ENCODE measurements around a stretch of chr17.

DNA sequence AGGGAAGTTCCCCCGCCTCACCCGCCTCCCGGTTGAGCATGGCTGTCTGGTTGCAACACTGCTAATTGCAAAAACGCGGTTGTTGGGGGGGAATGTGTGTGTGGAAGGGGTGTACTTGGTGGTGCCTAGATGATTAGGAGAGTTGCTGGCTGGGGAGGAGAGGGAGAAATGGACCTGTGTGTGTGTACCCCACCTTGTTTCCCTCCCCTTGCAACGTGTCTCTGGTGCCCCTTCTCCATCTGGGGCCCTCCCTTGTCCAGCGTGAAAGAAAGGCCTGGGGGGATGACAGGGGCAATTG is 781 bp downstream of the THRA start:
- PRO-cap = no peak
- RRBS, 2 experiments = 8 to 10% methylated on average over 2 to 3 of the region's 7 CpGs

- PRO-cap = no peak
- RRBS, 2 experiments = no CpG with 5 or more reads among the region's 18 CpGs
Observed at GRCh38 chr17:40068672-40069777, 6.3 kb downstream of the THRA start.

- PRO-cap = no peak
- RRBS, 2 experiments = no CpG with 5 or more reads among the region's 13 CpGs
Observed at GRCh38 chr17:40069778-40070619, 7.2 kb downstream of the THRA start.

DNA sequence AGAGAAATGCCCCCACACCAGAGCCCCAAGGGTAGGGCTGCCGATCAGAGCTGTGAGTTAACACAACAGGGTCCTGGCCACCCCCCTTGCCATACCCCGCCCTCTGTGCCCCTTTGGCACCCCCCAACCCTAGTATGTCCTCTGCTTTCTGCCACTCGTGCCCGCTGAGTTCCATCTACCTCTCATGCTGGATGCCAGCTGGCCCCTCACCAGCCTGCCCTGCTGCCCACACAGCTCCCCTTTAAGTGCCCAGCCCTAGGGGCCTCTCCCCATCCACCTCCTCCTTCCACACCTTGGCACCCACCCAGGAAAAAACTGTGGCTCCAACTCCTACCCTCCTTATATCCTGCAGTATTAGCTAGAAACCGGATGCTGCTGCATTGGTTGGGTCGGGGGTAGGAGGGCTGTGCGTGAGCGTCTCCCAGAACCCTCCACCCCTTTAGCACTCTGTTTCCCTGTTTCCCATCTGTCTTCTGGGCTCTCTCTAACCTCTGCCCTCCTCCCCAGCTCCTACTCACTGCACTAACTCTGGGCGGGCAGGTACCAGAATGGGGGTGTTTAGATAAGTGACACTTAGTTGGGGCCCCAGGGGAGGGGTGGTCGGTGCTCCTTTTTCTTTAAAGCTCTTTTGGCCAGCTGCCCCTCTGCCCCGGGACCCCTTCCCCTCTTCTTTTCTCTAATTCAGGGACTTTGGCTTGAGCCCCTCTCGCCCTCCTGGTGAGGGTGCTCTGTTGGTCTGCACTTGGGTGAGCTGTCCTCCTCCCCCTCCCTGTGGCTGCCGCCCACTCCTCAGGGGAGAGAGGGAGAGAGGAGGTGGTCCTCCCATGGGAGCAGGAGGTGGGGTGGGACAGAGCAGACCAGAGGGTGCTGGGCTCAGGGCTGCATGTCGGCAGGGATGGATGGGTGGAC is 10.0 kb downstream of the NR1D1 start:
- PRO-cap = no peak
- RRBS, 2 experiments = no CpG with 5 or more reads among the region's 14 CpGs

GRCh38 chr17:40123988-40124218 is 2.1 kb downstream of the MSL1 start:
- PRO-cap = no peak
- RRBS, 2 experiments = no CpG with 5 or more reads among the region's 3 CpGs

- PRO-cap = no peak
- RRBS, 2 experiments = no CpG with 5 or more reads among the region's 8 CpGs
Observed at GRCh38 chr17:40124219-40124843, 2.6 kb downstream of the MSL1 start.

DNA sequence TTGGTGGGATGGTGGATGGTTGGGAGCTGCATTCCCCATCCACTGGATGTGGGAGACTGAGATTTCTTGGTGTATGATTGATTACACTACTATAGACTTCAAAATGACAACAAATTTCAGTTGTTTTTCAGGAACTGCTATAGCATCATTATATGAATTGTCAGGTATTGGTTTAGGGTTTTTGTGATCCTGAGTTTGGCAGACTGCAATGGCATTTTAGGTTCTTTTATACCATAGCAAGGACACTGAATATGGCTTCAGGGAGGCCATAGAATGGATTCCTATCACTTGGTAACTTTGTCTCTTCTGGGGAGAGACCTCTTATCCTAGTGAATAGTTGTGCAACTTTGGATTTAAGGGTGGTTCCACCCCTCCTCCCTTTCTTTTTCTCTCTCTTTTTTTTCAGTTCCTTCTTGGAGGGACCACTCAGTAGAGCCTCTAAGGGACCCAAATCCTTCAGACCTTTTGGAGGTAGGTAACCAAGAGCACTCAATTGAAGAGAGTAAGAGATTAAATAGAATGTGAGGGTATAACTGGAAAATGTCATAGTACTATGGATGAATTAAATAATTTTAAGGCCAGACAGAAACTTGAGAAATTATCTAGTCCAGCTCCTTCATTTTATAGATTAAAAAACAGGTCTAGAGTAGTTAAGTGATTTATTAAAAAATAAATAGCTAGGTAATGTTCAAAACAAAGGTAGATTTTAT is 8.6 kb upstream of the CASC3 start:
- PRO-cap = no peak

DNA sequence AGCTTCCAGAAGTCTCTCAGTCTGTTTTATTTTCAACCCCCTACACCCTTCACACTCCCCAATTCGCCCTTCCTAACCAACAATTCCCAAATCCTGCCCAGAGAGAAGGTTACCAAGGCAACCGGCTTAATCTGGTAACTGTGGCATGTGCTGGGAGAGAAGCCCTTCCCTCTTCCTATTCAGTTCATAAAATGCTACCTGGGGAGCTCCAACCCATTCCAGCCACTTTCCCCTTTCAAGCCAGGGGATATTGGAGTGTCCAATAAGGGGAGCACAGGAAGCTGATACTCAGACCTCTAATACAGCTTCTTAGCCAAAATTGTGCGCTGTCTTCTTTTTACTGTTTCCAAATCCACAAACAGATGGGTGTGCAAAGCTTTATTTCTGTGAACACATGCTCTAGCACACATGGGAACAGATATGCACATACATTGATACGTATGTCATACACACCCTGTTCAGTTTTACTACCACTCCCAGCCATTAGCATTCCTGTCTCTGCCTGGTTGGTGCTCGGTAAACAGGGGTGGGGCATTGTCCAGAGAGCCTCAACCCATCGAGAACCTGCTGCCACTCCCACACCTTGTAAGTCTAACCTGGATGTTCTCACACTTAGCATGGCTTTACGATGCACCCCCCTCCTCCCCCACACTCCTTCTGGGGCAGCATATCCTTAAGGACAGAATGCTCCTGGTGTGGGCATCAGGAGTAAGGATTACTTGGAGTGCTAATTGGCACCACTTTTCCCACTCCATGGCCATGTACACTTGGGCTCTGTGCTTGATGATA is 1.1 kb upstream of the RAPGEFL1 start:
- PRO-cap = no peak
- RRBS, 2 experiments = no CpG with 5 or more reads among the region's 7 CpGs

- PRO-cap = no peak
- RRBS, 2 experiments = no CpG with 5 or more reads among the region's 4 CpGs
Observed at GRCh38 chr17:40179668-40180001, 2.4 kb downstream of the RAPGEFL1 start.

- PRO-cap = no peak
- RRBS, 2 experiments = no CpG with 5 or more reads among the region's 3 CpGs
Observed at GRCh38 chr17:40203137-40203463, 16.0 kb upstream of the WIPF2 start.

GRCh38 chr17:40290798-40291730 is 3.4 kb downstream of the CDC6 start:
- PRO-cap = no peak
- RRBS, 2 experiments = no CpG with 5 or more reads among the region's 5 CpGs

DNA sequence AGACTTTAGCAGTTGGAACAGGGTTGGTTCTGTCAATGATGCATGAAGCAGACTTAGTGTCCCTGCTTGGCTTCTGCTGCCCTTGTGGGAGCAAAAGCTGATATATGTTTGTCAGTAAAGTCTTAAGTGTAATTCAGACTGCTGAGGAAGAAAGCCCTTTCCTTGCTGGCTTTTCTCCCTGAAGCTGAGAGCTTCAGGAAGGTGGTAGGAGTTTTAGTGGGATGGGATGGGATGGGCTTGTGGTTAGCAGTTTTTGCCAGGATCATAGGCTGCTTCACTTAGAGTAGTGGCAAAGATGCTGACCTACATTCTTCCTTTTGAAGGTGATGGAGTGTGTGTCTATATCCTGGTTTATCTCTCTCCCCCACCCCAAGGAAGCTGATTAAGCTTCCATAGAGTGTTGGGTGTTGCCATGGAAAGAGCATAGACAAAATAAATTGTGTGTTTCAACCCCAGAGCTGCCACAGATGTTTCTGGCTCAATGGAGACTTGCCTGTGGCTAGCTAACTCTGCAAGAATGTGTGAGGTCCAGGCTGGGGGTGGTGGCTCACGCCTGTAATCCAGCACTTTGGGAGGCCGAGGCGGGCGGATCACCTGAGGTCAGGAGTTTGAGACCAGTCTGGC is 4.7 kb upstream of the RARA start:
- PRO-cap = no peak
- RRBS, 2 experiments = no CpG with 5 or more reads among the region's 4 CpGs

DNA sequence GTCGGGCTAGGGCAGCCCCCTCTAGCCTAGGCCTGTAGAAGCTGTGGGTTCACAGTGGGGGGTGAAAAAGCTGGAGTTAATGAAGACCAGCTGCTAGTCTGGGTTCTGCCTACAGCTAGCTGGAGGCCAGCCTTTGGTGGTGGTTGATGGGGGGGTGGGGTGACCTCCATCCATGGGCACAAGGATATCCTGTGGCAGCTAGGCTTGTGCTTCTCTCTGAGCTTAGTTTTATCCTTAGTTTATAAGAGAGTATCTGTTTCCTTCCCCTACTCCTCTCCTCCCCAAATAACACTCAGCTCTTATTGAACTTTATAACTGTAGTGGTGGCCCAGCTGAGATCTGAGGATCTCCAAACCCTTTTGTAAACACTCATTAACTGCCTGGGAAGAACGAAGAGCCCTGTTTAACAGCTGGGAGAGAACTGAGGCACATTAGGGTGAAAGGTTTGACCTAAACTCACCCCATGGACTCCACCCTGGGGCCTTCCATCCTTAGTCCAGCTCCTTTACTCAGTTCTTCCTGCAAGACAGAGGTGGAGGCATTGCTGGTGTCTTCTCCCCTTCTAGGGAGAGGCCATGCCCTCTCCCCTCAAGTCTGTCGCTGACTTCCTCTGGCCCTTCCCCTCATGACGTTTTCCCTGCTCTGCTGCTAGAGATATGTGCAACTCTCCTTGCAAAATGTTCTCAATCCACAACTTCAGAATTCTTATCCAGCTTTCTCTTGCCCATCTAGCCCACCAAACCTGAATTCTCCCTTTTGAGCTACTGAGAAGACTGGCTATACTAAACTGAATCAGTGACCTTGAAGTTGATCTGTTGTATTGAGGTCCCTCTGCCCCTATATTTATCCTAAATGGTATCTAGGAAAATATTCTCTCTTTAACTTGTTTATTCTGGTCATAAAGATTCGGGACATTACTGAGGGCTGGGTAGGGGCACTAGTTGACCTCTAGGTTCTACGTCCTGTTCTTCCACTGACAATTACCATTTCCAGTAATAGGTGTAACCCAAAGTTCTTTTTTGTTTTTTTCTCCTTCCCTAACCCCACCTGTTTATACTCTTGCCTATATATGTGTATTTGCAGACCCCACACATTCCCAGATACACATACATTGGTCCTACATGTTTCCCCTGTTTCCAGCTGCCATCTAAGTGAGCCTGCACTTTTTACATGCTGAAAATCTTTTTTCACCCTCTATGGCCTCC is 1.1 kb upstream of the RARA start:
- PRO-cap = no peak
- RRBS, 2 experiments = no CpG with 5 or more reads among the region's 6 CpGs

- PRO-cap = no peak
- RRBS, 2 experiments = no CpG with 5 or more reads among the region's 8 CpGs
Observed at GRCh38 chr17:40311049-40311554, 2.1 kb downstream of the RARA start.

DNA sequence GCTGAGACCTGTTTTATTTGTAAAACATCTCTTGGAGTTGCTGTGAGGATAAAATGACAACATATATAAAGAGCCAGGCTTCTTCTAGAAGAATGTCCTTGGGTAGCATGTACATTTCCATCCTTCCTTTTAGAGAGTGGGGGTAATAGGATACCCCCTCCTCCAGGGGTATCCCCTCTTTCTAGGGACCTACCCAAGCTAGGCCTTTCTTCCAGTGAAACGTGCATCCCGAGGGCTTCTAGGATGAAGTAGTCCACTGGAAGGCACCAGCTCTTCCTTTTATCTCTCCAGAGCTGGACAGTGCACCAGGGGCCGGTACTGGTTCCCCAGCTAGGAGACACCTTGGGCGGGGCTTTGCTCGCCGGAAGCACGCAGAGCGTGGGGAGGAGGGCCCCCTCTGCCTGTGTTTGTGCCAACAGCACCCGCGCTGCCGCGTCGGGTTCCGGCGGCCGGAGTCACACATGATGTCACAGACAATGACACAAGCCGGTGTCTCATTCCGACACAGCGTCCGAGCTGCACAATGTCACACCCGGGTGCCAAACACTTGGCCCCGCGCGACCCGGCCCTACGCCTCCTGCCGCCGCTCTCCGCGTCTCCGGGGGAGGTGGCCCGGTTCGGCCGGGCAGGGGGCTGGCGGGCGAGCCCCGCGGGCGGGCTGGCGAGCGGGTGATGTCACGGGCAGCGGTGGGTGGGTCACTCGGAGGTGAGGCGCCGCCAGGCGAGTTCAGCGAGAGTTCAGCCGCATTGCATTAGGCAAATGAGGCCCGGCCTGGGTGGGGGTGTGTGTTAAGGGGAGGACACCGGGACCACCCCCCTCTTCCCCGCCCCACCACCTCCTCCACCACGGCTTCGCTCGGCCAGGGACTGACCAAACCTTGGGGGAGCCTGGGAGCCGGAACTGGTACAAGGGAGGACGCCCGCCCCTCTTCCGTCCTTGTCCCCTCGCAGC is 23.3 kb downstream of the GJD3 start:
- PRO-cap = bidirectional peak, plus-strand start at position 878 of the sequence, minus-strand start at position 591 of the sequence
- RRBS, 2 experiments = 2% methylated on average over 25 to 26 of the region's 60 CpGs

DNA sequence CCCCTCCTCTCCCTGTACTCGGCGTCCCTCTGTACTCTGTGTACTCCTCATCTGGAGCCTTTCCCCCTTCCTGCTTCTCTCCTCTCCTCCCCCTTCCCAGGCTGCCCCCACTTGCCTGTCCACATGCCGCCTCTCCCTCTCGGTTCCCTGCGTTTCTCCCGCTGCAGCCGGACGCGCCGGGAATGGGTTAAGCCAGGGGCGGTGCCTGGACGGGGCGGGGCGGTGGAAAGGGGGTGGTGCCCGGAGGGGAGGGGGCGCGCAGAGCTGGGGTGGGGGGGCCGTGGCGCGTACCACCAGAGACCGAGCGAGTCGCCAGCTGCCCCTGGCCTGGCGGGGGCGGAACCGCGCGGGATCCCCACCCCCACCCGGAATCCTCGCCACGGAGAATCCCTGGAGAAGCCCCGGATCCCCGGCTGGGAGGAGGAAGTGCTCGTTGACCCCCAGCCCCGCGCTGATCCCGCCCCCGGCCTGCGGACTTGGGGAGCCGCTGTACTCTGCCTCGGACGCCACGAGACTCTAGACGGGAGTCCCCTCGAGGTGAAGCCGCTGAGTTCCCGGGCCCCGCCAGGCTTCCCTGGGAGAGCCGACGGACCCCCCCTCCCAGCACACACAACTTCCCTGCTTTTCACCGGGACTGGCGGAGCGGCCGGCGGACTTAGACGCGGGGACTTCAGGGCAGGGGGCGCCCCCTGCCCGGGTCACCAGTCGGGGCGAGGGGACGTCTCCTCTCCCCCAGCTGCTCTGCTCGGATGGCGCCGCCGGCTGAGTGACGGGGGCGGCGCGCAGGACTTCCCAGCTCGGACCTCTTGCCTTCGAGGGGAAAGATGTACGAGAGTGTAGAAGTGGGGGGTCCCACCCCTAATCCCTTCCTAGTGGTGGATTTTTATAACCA is 22.4 kb downstream of the GJD3 start:
- PRO-cap = bidirectional peak, plus-strand start at position 261 of the sequence, minus-strand start at position 160 of the sequence
- RRBS, 2 experiments = 12 to 17% methylated on average over 37 to 38 of the region's 73 CpGs

DNA sequence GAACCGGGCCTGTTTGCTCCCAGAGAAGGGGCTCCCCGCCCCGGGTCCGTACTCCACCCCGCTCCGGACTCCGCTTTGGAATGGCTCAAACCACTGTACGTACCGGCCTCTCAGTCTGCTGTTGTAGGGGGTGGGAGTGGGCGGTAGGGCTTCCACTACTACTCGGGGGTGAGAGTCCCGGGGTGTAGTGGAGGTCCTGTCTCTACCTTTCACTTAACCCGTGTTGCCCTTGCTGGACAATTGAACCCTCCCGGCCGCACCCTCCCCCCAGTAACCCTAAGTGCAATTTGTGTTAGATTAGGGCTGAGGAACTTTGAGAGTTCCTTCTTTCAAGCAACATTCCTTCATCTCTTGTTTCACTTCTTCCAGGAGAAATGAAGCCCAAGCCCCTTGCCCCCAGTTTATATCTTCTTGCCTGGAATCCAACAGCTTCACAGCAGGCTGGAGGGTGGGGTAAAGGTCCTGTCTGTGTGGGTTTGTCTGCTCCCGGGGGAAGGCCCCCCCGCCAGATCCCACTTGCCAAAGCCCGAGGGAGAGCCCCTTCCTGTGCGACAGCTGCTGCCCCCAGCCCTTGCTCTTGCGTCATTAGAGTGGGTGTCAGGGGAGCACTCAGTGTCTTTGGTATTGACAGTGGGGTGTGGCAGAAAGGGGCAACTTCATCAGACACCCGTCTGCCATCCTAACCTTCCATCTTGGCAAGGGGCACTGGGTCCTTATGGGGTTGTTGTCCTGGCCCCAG is 21.6 kb downstream of the GJD3 start:
- PRO-cap = no peak
- RRBS, 2 experiments = 58 to 66% methylated on average over 9 of the region's 21 CpGs

DNA sequence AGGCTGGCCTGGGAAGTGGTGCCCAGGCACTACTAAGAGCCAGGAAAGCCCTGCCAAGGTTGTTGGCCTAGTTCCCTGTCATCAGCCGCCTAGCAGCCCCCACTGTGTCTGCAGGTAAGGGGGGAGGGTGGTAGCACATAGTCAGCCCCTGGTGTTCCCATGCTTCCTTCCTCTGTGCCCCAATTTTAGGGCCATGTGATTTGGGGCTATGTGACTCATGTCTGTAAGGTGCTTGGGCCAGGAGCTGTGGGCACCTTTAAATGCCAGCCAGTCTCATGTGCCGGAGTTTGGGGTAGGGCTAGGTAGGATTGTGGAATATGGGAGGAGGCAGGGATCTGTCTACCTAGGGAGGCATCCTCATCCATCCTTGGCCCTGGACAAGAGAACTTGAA is 17.7 kb downstream of the GJD3 start:
- PRO-cap = no peak
- RRBS, 2 experiments = no CpG with 5 or more reads among the region's 2 CpGs

DNA sequence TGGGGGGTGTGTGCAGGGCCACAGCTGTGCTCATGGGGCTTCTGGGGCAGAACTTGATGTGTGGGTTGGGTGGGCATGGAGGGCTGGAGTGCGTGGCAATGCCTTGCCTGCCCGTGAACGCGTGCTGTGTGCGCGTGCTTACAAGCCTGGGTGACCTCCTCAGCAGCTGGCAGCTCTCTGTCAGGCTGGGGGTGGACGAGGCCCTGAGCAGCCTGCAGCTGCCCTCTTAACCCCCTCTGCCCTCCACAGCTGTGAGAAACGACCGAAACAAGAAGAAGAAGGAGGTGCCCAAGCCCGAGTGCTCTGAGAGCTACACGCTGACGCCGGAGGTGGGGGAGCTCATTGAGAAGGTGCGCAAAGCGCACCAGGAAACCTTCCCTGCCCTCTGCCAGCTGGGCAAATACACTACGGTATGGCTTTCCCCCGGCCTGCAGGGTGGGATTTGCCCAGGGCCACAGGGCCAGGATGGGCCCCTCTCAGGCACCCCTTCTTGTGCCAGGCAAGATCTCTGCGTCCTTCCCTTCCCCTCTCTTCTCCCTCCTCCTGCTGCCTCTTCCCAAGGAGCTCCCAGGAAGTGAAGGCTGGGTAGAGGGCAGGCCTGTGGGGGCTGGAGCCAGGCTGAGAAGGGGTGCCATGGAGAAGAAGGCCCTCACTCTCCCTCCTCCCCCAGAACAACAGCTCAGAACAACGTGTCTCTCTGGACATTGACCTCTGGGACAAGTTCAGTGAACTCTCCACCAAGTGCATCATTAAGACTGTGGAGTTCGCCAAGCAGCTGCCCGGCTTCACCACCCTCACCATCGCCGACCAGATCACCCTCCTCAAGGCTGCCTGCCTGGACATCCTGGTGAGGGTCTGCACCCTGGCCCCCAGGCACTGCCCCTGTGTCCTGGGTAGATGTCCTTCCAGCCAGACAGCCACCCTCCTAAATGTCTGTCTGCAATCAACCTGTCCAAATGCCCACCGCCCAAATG is 12.6 kb downstream of the GJD3 start:
- PRO-cap = no peak
- RRBS, 2 experiments = 97% methylated on average over 4 of the region's 24 CpGs; no CpG with 5 or more reads in 1 of the 2 experiments

- PRO-cap = no peak
- RRBS, 2 experiments = no CpG with 5 or more reads among the region's 5 CpGs
Observed at GRCh38 chr17:40539158-40539766, 26.0 kb downstream of the CCR7 start.